ENCODE measurements around a stretch of chr21.

DNA sequence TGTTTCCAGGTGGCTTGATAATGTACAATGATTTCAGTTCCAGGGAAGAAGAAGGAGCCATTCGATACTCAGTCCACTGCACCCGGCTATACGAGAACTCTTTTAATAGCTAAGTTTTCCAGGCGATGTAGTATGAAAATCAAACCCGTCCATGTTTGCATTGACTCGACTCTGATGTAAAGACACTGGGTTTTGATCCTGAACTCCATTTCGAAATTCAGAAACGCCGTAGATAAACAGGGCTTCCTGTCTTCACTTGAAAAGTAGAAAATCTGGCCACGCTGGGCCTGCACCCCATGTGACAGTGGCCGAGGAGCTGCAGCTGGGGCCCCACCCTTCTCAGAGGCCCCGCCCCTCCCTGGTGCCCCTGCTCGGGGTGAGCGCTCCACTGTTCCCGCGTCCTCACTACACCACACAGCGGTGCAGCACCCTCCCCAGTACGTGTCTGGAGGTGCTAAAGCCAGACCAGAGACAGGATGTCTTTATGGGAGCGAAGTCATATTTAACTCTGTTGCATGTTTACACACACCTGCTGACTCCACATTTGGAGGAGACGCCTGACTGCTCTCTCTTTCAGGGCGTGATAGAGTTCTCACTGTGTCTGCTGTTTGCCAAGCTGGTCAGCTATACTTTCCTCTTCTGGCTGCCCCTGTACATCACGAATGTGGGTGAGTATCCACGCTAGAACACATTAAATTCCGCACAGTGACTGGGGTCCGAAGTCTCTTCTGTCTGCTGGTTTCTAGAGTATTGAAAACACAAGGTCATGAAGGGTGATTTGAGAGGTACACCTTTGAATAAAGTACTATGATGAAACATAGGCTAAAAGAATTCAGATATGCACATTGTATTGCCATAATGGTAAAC, 48.1 kb downstream of the SLC37A1 start:
- PRO-cap: no peak

- PRO-cap: no peak
These were observed 68.4 kb downstream of the SLC37A1 start for GRCh38 chr21:42581738-42582680.

DNA sequence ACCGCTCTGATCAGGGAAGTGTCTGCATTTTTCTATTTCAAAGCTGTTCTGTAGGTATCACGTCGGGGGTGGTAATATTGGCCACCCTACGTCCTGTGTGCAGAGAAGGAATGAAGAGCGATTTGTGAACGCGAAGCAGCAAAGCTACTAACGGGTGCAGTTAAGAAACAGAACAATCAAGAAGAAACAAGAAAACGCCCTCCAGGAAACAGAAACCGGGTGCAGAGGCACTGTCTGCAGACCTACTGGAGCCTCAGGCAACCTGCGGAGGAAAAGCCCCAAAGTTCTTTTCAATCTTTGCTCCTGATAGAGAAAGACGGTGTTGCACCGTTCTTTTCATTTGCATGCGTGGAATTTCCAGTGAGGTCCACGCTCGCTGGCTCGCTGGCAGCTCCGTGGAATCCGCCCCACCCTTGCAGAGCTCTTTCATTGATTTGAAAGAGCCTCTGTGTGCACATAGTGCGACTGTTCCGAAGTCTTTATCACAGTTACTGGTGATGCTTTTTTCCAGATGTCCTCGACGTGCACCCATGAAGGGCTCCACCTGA, 37.0 kb upstream of the PDE9A start:
- PRO-cap: no peak

GRCh38 chr21:42654105-42655146, 1.0 kb downstream of the PDE9A start:
- PRO-cap: no peak

DNA sequence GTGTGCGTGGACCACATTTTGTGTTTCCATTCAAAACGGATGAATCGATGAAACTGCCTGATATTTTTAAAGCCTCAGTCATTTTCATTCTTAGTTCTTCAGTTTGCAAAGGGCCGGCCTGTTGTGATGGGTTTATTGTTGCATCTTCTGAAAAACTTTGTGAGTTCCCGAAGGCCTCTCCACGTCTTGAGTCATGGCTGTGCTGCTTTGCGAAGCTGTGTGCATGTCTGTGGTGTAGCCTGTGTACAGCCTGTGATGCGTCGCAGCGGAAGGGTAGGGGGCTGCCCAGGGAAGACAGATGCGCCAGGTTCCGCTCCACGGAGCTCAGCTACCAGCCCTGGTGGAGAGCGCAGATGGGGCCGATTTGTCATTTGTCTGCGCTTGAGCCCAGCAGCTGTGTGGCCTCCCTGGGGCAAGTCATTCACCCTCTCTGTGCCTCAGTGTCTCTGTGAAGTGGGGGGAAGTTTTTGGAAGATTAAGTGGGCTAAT, 8.2 kb downstream of the PDE9A start:
- PRO-cap: no peak

DNA sequence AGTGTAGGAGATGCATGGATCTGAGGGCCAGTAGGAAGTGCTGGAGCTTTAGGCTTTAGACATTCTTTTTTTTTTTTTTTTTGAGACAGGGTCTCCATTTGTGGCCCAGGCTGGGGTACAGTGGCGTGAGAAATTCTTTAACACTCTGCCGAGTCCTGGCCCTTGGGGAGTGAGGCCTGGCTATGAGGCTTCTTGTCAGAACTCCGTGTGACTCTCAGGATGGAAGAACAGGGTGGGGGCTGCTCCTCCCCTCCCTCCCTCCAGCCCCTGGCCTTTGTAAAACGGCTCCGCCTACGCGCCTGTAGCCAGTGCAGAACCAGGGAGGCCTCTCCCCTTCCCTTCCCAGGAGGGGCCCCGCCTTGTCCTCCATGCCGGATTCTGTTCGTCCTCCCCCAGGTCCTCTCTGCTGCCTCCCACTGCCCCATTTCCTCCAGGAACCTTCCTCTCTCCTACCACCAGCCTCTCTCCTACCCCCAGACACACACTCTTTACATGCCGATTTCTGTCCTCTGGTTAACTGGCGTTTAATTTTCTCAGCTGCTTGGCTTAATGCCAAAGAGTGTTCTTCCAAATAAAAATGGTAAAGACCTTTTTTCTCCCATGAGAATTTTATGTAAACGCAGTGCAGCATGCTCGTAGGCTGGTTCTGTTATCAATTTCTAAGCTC, 21.0 kb downstream of the PDE9A start:
- PRO-cap: no peak

DNA sequence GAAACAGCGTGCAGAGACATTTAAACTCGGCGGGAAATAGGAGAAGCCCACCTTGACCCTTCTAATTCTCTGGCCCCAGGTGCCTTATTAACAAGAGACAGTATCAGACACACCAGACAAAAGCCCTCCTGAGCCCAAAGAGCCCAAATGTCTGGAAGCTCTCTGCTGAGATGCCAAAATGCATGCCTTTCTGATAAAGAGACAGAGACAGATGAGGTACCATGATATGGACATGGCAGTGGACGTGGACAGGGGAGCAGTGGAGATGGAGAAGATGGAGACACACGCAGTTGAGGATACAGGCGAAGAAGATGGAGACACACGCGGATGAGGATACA, 36.2 kb downstream of the PDE9A start:
- PRO-cap: no peak

DNA sequence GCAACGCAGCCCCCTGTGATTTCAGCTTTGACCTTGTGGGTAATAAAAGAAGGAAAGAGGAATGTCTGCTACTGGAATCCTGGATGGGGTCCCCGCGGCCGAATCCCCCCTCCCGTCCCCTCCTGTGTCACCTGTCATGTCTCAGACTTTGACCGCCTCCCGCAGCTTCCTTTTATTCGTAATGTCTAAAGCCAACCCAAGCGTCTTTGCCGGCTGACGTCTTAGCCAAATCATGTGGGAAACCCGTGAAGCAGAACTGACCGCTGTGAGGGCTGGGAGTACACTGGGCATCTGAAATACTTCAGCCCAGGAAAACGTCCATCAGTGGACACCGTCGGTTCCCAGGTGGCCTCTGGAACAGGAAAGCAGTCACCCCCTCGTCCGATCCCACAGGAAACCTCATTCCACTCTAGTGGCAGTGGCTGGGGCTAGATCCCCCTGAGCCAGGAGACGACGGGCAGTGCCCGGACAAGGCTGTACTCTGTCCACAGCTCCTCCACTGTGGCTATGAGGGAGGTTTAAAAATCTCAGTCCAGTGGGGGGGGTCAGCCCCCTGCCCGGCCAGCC, 101.3 kb downstream of the WDR4 start:
- PRO-cap: no peak

DNA sequence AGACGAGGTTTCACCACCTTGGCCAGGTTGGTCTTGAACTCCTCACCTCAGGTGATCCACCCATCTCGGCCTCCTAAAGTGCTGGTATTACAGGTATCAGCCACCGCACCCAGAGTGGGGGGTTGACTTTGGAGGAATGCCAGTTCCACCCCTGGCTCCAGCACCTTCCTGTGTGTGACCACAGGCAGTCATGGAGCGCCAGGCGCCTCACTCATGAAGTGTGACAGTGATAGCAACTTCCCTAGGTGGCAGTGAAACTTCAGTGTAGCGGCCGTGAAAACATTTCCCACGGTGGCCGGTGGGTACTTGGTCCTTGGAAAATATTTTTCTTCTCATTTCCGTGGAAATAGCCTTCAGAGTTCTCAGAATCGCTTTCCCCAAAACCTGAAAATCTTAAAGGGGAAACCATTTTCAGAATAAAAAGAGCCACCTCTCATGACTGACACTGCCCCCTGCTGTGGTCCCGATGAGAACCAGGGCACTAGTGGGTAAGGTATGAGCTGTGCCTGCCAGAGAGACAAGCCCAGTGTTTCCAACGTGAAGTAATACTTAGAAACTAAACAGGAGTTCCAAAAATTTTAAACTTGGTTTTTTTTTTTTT, 48.4 kb downstream of the WDR4 start:
- PRO-cap: no peak

DNA sequence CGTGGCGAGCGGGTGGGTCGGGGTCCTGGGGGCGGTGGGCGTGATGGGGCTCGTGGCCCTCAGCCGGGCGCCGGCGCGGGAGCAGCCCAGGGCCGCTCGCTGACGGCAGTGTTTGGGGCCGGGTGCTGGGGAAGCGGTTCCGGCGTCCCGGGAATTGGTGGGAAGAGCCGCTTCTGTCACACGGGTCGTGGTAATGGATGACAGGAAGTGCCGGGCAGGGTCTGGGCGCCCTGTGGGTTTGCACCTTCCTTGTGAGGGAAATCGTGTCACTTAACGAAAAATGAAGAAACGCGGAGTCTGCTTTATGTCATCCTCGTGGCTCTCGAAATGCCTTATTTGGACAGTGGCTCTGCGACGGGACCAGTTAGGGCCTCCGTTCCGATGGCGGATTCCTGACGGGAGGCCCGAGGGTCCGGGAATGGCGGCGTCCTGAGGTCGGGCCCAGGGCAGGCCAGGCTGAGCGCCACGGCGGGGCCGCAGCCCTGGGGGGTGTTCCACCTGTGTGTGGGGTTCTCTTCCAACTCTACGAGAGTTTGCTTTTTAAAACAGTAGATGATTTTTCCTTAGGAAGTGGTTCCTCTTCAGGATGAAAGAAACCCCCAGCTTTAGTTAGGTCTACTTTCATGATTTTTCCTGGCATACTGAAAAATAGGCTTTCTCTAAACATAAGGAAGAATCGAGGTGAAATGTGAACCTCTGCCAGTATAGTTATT, 1.1 kb downstream of the PKNOX1 start:
- PRO-cap: no peak

- PRO-cap: no peak
These were observed 947 bp upstream of the CBS start for GRCh38 chr21:43076441-43077123.

DNA sequence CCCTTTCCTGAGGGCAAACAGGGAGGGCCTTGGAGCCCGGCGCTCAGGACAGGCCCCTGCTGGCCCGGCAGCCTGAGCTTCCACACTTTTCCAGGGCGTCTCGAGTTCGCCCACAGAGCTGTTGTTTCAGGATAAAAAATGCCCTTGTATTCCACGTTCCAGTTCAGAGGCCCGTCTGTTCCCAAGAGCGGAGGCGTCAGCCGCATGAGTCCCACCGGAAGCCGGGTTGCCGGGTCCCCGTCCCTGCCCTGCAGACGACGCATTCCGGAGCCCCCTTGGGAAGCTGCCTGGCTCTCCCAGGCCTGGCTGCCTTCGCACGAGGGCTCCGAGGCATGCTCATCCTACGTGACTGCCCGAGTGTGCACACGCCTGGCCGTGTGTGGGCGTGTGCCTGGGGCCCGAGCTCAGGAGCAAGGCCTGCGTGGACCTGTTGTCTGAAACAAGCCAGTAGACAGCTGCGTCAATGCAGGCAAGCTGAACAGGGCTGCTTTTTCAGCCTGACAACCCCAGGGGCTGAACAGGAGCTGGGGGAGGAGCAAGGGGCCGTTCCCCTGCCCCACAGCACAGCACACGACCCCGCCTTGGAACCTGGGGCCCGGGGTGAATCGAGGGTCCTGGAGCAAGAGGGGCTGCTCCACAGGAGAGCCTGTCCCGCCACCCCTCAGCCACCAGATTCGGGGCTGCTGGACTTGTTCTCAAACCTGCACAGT, 125.8 kb downstream of the SIK1 start:
- PRO-cap: no peak

DNA sequence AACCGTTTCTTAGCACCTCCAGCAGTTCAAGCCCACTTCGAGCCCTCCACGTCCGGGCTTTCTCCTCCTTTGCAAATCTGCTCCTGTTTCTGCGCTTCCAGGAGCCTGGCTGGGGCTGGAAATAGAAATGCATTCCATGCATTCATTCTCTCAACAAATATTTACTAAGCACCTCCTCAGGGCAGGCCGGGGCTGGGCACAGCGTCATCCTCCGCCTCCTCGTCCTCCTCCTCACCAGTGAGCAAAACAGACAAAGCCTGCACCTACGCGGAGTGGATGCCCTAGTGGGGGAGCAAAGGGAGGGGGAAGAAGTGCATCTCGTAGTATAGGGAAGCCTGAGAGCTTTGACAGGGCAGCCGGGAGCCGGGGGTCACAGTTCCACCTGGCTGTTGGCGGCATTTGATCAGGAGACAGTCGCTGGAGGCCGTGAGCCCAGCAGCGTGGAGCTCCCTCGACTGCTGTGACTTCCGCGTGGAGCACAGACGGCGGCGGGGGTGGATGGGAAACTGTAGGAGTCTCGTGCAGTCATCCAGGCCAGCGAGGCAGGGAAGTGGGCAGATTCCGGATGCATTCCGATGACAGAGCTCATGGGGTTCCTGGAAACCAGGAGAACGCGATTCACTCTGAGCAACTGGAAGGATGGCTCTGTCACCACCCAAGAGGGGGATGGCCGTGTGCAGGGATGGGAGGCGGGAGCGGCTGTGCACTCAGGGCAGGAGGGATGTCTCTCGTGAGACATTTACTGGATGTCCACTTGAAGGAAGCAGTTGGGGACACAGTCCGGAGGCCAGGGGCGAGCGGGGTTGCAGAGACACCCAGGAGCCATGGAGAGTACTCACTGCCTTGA, 93.4 kb downstream of the SIK1 start:
- PRO-cap: no peak

DNA sequence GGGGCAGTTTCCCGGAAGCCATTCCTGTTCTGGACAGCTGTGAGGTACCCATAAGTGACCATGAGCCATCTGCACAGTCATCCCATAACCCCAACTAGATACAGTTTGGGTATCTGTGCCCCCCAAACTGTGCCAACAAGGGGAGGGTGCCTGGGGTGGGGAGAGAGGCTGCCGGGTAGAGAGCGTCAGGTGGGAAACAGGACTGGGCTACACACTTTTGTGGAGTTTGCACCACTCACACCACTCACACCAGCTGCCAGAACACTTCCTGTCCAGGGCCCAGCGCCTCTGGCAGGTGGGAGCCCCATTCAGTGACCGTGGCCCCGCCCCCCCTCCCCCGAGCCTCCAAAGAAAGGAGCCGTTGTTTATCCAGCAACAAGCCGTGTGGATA, 44.1 kb downstream of the SIK1 start:
- PRO-cap: no peak

GRCh38 chr21:43718803-43719070, 192 bp upstream of the PDXK start:
- PRO-cap: bidirectional peak, plus-strand start at chr21:43719132, minus-strand start at chr21:43718996

- PRO-cap: no peak
These were observed 15.9 kb downstream of the PDXK start for GRCh38 chr21:43734722-43735277.

GRCh38 chr21:43757495-43758080, 18.5 kb downstream of the CSTB start:
- PRO-cap: no peak

DNA sequence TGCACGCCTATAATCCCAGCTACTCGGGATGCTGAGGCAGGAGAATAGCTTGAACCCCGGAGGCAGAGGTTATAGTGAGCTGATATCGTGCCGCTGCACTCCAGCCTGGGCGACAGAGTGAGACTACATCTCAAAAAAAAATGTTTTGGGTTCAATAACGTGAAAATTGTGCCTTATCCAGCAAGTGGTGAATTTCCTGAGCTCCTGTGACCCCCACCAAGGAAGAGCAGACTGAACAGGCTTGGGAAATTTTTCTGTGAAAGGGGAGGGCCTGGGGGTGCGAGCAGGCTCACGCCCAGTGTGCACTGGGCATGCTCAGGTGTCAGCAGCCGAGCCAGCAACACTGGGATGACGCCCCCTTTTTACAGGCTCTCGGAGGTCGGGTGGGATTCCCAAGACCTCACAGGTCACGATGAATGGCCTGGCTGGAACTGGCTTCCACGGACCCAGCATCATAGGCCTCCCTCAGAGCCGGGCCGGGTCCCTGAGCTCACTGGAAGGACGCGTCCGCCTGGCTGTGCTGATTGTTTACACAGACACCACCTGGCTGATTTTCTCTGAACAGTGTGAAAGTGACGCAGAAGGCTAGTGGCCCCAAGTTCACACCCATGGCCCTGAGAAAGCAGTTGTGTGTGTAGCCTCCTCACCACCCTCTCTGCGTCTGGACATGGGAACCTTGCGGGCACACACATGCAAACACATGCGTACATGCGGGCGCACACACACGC, 9.3 kb downstream of the CSTB start:
- PRO-cap: no peak

- PRO-cap: no peak
These were observed 546 bp downstream of the CSTB start for GRCh38 chr21:43775521-43776002.

GRCh38 chr21:43861389-43862036, 3.5 kb upstream of the AGPAT3 start:
- PRO-cap: no peak

Measured in aorta (tissue), 1 donor.